Measurements from ENCODE around the gene DIS3L2.

DNA sequence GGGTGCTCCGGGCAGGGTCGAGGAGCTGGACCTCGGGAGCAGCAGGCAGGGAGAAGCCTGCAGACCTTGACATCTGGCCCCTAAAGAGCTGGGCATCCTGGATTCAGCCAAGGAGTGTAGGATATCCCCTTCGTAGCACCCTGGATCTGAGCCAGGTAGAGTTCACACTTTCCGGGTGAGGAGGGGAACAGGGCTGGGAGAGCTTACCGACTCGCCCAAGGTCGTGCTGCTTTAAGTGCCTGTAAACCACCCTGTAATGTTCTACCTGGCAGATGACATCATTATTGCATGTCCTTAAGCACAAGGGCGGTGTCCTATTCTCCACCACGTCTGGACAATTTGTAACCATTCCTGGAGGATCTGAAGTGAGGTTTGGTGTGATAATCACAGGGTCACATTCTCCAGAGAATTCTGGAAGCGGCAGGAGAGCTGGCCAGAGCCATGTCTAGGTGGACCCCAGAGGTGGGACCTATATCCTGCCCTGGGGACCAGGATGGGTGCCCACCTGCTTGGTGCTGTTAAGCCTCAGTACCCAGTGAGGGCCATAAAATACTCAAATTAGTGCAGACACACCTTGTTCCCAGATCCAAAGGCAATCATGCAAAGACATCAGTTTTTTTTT is 14.7 kb downstream of the ITM2C start:
- PRO-cap, result no peak

DNA sequence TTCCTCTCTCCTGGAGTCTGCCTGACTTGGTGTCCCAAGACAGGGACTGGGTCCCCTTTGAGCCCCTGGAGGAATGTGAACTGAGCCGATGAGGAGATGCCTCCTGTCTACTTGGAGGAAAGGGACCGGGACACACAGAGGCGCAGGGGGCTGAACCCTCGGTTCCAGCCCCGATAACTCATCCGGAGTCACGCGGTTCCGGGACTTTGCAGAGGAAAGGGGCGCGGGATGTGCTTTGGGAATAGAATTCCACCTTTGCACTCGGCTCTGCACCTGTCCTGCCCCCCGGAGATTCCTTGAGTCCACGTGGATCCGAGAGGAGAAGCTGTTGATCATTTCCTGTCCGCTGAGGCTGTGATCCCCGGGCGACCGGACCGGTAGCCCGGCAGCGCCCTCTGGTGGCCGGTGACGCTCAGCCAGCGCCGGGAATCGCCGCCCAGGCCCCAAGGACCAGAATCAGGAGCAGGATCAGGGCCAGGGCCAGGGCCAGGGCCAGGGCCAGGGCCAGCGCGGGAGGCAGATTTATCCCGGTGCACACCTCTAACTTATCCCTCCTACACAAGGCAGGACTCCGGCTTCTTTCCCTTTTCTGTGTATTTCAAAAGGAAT is 8.8 kb upstream of the SPATA3 start:
- PRO-cap, result no peak

DNA sequence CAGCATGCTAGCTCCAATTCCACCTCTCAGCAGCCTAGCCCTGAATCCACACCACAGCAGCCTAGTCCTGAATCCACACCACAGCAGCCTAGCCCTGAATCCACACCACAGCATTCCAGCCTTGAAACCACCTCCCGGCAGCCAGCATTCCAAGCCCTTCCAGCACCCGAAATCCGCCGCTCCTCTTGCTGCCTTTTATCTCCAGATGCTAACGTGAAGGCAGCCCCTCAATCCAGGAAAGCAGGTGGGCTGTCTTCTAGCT is 301 bp downstream of the SPATA3 start:
- PRO-cap, result no peak

DNA sequence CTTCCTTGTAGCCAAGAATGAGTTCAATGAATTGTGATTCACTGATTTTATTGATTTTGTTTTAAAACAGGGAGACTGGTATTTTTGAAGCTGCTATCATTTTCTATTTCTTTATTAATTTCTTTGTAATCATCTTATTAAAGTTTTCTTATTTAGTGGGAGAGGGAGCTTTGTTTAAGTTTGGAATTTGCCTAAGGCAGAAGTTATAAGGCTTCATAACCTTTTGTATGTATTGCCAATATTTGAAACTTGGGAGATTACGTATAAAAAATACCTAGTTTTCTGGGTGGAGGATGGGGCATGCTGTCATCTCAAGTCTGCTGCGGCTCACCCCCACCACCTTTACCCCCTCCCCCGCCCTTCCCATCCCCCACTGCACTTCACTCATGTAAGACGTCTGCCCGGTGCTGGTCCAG is 7.9 kb upstream of the PSMD1 start:
- PRO-cap, result no peak

DNA sequence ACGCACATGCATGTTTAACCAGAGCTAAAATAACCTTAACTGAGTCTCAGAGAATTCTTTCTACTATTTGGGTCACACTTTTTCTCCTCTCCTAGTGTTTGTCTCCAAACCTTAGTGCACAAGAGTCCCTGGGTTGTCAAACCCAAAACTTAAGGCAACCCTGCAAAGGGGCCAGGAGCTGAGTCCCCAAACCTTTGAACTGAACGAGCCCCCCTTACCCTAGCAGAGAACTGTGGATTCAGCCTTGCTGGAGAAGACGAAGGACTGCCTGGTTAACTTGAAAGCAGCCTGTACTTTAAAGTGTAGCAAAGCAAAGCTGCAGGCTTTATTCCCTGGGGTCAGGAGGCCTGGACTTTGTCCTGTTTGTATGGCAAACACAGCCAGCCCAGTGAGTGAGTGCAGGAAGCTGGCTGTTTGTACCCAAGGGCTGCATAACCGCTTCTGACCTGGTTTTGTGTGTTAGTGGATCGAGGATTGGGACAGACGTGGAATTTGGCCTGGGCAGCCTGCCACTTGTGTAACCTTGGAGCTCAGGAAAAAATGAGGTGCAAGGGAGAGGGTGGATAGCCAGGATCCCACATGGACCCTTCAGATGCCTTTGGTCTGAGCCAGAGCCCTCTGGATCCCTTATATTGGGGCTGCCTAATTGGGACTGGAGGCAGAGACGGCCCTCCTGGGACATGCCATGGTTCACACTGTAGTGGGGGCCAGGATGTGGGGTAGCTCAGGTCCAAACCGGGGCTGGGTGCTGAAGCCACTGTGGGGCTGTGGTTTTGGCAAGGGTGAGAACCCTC is 6.4 kb upstream of the PSMD1 start:
- PRO-cap, result no peak

DNA sequence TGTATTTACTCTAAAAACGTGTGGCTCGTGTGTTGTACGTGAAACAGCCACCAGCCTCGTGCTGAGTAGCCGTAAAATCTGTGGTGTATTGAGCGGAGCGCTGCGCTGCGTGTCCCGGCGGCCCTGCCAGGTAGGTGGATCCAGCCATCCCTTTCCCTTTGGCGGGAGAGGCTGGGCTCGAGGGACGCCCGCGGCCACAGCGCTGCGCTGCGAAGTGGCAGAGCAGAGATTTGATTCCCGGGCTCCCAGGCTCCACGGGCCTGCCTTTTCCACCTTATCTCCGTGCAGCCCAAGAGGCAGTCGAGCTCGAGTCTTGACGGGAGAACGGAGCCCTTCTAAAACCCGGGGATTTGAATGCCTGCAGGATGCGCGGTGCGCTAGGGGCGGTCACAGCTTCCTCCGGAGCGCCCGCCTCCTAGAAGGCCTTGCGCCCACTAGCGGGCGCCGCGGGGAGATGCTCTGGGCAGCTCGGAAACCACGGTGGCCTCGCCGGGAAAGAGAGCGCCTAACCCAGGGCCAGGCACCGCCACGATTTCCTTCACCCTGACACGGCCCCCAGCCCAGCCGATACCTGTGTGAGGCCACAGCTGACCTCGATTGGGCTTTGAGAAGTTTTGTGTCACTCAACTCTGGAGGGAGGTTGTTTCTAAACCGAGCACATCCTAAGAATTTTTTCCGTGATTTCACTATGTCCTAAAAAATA is 3.9 kb upstream of the PSMD1 start:
- PRO-cap, result no peak

DNA sequence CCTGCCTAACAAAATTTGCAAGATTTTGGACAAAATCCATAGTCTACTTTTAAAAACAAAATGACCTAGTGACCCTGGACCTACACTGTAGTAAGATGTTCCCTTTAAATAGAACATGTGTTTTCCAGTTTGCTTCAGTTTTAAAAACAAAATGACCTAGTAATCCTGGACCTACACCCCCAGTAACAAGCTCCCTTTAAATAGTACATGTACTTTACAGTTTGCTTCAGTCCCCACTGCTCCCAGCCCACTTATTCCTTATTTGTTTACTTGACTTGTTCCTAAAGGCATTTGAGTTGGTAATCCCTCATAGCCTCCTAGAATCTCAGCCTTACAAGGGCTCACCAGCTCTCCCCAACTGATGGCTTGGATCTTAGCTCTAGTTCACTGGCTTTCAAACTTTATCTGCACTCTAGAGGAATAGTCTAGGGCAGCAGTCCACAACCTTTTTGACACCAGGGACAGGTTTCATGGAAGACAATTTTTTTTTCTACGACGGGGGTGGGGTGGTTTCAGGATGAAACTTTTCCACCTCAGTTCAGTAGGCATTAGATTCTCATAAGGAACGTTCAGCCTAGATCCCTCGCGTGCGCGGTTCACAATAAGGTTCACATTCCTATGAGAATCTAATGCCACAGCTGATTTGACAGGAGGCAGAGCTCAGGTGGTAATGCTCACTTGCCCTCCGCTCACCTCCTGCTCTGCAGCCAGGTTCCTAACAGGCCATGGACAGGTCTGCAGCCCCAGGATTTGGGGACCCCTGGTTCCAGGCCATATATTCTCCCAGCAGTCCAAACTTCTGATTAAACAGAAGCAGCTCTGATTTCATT is 34.7 kb upstream of the HTR2B start:
- PRO-cap, result unidirectional peak, plus-strand start at position 711 of the sequence

GRCh38 chr2:231212227-231212739 is 13.9 kb downstream of the ARMC9 start:
- PRO-cap, result no peak

DNA sequence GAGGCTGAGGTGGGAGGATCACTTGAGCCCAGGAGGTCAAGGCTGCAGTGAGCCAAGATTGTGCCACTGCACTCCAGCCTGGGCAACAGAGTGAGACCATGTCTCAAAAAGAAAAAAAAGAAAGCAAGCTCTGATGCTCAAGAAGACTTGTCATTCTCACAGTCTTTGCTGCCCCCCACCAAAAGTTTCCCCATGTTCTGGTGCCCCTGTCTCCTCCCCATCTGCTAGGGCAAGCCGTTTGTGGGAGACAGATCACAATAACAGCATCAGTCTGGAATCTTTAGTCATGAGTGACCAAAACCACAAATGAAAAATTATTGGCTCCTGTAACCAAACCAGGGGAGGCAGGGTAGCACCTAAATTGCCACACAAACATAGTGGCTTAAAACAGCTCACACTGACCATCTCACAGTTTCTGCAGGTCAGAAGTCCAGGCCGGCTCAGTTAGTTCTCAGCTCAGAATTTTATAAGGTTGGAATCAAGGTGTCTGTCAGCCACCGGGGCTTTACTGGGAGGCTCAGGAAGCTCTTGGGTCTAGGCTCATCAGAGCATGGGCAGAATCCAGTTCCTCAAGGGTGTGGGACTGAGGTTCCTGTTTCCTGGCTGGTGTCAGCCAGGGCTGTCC is 9.1 kb upstream of the B3GNT7 start:
- PRO-cap, result no peak

DNA sequence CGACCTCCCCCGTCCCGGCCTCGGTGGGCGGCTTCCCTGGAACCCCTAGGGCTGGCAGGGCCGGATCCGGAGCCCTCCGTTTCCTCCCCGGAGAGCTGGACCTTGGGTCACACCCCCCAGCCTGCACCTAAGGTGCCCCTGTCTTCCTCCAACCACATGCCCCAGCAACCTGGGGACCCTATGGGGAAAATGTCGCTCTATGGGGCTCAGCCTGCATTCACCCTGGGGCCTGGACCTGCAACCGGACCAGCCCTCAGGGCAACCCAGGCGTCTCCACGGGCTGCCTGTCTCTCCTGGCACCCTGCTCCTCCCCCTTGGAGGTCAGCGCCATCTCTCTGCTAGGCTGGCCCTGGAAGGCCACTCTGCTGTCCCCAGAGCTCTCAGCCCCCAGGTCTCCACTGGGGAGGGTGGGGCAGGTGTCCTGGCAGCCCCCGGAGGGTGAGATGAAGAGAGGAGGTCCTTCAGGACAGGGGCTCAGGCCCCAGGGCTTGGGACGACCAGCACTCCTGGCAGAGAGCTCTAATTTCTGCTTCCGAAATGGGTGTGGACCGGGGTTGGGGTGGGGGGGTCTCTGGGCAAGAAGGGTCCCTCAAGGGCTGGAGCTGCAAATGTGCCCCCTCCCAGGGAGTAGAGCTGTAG is 943 bp downstream of the B3GNT7 start:
- PRO-cap, result no peak

GRCh38 chr2:231408547-231408980 is 13.1 kb downstream of the B3GNT7 start:
- PRO-cap, result no peak

- PRO-cap, result no peak
Measured at GRCh38 chr2:231615350-231615875, 22.7 kb downstream of the TEX44 start.

DNA sequence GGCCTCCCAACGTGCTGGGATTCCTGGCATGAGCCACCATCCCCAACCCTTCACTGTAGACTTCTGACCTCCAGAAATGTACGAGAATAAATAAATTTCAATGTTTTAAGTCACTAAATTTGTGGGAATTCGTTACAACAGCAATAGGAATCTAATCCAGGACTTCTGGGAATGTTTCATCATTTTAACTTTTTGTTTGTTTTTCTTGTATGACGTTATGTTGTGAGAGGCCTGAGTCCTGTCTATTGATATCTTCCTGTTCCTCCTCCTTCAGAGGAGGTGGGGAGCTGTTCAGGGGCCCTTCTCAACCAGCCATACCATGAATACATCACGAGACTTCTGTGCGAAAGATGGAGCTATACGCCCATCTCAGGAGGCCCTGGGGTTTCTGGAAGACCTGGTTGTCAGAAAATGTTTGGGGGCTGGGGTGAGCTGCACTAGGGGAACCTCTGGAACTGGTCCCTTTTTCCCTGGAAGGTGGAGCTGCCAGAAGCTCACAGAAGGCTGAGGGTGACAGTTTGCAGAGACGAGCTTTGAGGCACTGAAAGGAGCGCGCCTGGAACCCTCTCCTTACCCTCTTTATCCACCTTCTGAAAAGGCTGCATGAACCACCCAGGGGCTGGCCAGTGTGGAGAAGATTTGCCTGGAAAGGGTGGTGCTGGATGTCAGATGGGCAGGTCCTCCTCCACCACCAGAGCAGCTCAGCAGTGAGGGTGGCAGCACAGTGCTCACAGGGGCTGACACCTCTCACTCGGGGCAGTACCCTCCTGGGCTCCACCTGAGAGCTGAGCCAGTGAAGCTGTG is 40.3 kb downstream of the TEX44 start:
- PRO-cap, result unidirectional peak, plus-strand start at position 259 of the sequence

GRCh38 chr2:231664750-231665326 is 43.5 kb upstream of the PTMA start:
- PRO-cap, result no peak

- PRO-cap, result no peak
Measured at GRCh38 chr2:231687205-231688140, 20.9 kb upstream of the PTMA start.

- PRO-cap, result bidirectional peak, plus-strand start at chr2:231709286, minus-strand start at chr2:231709109; bidirectional peak, plus-strand start at chr2:231709495, minus-strand start at chr2:231709448
Measured at GRCh38 chr2:231708754-231709643, 674 bp downstream of the PTMA start.

DNA sequence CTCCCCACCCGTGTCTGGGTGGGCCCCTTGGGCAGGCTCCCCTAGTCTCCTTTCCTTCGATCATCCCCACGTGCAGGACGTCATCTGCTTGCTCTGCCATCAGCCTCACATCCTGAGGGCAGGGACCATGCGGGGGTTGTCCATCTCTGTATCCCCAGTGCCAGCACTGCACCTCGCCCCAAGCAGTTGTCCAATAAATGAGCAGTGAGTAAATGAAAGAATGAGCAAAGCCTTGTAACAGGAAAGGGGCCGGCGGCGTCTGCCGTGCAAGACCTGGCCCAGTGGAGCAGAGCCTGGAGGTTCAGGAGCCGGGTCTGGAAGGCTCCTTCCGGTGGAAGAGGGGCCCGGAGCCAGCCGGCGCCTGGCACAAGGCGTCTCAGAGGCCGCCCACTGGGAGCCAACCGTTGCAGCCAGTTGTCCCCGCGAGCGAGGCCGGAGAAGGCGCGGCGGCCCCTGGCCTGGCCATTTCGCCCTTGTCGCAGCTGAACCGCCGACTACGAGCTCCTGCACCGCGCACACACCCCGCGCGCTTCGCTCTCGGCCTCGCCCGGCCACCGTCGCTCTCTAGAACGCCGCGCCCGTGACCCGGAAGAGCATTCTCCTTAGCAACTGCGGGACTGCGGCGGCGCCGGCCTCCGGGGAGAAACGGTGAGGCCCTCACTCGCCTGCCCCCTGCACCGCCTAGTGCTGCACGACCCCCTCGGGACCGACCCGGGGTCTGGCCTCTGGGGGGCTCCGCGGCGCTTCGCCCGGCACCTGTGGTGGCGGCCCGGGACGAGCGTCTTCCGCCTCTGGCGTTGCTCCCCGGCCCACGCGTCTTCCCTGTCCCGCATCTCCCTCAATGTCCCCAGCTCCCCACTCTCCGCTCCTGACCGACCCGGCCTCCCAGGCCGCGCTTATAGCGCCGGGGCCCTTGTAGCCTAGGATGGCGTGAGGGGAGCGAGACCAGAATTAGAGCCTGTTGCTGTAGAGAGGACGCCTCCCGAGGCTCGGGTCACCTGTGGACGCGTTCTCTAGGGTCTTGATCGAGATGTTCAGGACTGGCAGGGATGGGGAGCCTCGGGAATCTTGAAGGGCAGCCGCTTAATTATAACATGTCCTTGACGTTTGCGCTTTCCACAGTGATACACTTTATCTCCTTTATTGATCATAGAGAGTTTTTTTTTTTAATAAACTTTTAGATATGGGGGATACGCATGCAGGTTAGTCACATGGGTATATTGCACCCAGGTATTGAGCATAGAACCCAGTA is at the start of gene DIS3L2:
TSS of gene DIS3L2 (plus strand) at position 596 of the 1,252 bp plus-strand sequence.
- PRO-cap, result bidirectional peak, plus-strand start at position 617 of the sequence, minus-strand start at position 533 of the sequence

DNA sequence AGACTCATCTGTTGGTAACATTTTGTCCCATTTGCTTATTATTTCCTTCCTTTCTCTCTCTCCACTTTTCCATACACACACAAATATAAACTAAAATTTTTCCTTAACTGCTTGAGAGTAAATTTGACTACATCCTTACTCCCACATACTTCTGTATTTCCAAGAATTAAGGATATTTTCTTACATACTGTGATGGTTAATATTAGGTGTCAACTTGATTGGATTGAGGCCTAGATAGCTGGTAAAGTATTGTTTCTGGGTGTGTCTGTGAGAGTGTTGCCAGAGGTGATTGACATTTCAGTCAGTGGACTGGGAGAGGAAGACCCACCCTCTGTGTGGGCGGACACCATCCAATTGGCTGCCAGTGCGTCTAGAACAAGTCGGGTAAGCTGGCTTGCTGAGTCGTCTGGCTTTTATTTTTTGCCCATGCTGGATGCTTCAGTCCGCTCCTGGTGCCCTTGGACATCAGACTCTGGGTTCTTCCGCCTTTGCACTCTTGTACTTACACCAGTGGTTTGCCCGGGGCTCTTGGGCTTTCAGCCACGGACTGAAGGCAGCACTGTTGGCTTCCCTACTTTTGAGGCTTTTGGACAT is 24.2 kb downstream of the DIS3L2 start:
- PRO-cap, result no peak

DNA sequence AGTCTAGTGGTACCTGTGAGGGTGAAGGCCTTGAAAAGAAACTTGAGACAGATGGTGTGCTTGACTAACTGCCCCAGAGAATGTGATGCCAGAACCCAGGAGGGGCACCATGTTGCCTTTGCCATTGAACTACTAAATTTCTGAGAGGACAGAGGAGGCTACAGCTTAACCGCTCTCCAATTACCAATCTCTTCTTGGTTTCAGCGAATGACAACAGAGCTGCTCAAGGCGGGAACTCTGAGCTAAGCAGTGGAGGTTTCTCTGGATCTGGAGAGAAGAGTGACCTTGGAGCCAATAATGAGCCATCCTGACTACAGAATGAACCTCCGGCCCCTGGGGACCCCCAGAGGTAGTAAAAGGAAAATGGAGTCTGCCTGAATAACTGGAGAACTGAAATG is 53.1 kb downstream of the DIS3L2 start:
- PRO-cap, result no peak

DNA sequence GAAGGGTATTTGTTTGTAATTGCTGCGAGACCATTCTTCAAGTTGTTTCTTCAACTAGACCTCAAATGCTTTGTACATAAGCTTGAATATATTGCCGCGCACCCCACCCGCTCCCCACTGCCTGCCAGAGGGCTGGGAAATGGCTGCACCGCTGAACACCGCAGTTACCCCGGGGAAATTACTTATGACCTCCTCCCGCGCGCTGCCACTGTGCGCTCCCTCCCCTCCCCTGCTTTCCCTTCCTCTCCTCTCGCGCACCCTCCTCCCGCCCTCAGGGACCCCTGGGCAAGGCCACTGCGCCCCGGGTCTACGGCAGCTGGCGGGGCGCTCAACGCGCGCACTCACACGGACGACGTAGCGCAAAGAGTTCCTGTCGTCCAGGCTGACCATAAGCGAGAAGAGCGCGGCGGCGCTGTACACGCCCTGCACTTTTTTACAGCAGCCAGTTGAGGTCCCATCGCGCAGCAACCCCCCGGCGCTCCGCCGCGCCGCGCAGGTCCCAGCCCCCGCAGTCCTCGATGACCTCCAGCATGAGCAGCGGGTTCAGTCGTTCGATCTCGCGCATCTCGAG is 7.9 kb downstream of the ALPP start:
- PRO-cap, result no peak